Heart left ventricle (tissue), 7 donors: ENCODE measurements around a stretch of chr4.

DNA sequence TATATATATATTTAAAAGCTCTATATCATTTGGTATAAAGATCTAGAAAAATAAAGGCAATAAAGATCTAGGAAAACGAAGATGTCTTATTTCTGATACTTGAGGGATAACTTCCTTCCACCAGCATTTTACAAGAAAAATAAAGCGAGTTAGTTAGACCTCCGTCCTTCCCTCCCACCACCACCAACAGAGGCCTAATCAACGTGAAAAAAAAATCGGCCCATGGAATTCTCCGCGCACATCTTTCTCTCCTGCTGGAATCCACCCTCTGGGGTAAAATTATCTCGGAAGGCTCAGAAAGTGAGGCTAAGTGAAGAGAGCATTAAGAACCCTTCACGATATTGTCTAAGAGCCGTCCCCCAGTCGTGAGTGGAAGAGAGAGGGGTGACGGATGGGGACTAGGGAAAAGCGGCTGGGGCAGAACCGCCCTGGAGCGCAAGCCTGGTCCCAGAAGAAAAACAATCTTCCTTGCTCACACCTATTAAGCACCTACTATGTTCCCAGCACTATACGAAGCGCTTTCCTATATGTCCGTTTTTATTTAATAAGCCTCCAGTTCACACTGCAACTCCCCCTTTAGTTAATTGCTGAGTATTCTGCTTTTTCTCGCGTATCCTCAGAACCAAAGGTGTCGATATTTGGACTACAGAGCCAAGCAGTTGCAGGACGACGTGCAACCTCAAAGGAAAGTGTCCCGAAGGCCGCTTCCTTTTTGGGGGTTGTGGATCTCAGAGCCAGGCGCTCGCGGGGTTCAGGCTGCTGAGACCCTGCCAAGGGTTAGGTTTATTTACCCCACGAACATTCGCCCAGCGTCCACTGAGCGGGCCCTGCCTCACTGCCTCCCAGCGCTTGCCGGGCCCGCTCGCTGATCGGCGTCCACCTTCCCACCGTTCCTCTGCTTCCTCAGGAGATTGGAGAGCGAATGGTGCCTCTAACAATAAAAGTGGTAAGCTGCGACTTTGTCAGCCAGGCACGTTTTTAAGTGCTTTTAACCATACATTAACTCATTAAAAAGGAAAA lies 956 bp downstream of the MGARP start:
- PRO-cap, 6 experiments = no peak in any of the 6 experiments
- RAMPAGE, long total RNA, 2 experiments = no peak in any of the 2 experiments
- RRBS = no CpG with 5 or more reads among the region's 42 CpGs

- PRO-cap, 6 experiments = no peak in any of the 6 experiments
- RAMPAGE, long total RNA, 2 experiments = no peak in any of the 2 experiments
- RRBS = no CpG with 5 or more reads among the region's 4 CpGs
These were observed 48.8 kb upstream of the NDUFC1 start for GRCh38 chr4:139351043-139351500.

DNA sequence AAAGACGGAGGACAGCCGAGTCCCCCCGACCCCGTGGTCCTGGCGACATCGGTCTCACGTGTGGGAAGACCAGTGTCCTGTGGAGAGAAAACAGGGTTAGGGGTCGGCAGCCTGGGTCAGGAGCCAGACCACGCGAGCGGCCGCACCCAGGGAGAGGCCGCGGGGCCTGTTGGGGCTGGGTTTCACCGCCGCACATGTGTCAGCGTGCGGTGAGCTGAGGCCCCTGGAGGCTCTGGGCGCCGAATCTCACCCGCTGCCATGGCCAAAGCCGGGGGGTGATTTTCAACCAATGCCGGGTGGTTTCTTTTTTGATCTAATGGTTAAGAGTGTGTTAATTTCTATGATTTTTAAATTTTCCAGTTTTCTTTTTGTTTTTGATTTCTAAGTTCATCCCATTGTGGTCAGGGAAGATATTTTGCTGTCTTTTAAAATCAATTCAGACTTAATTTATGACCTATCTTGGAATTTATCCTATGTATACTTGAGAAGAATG lies 17.7 kb upstream of the RAB33B start:
- PRO-cap, 6 experiments = no peak in any of the 6 experiments
- RAMPAGE, long total RNA, 2 experiments = no peak in any of the 2 experiments
- RRBS = no CpG with 5 or more reads among the region's 23 CpGs

GRCh38 chr4:139454254-139454625 lies 319 bp downstream of the RAB33B start:
- PRO-cap, 6 experiments = no peak in any of the 6 experiments
- RAMPAGE, long total RNA, 2 experiments = no peak in any of the 2 experiments
- RRBS = no CpG with 5 or more reads among the region's 24 CpGs

GRCh38 chr4:139746367-139746917 lies 80.8 kb downstream of the MGST2 start:
- PRO-cap, 6 experiments = no peak in any of the 6 experiments
- RAMPAGE, long total RNA, 2 experiments = no peak in any of the 2 experiments
- RRBS = no CpG with 5 or more reads among the region's 9 CpGs

DNA sequence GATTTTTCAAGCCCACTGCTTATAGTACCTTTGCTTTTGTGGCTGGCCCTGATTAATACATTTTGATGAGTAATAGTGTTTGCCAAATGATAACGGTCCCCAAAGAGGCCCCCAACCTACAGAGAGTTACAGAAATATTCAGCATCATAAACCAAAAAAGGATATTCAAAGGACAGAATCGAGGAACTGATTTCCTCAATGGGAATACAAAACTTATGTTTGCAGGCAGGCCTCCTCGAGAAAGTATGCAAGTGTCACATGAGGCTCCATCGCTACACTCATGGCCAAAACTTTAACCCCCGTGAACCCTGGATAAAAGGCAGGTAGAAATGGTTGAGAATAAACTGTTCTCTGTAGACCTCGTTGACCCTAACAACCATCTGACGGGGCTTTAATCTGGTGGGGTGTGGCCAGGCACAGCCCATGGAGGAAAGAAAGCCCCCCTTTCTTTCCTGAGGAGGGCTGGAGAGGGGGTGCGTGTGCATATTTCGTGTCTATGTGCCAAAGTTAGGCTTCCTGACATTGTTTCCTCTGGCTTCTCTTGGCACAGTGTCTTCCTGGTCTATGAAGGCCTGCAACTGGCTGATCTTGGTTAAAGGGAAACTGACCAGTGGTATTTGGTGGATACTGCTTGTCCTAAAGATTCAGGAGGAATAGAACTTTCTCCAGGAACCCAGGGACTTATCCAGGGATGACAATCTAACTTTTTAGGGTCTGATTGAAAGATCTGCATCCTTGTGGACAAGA lies 97.0 kb downstream of the MGST2 start:
- PRO-cap, 6 experiments = peak in 3 of 6 experiments; most common plus-strand start position 623 of the sequence (in 2); most common minus-strand start position 382 of the sequence (in 3)
- RAMPAGE, long total RNA, 2 experiments = start-site peak on the plus strand in 1 of 2 experiments, centred at position 634 of the sequence, 25 reads per replicate
- RRBS = no CpG with 5 or more reads among the region's 9 CpGs

GRCh38 chr4:139764046-139764550 lies 98.5 kb downstream of the MGST2 start:
- PRO-cap, 6 experiments = peak in 4 of 6 experiments; most common plus-strand start chr4:139764366 (in 3); most common minus-strand start chr4:139764203 (in 1)
- RAMPAGE, long total RNA, 2 experiments = no peak in any of the 2 experiments
- RRBS = 5% methylated on average over 3 of the region's 9 CpGs

DNA sequence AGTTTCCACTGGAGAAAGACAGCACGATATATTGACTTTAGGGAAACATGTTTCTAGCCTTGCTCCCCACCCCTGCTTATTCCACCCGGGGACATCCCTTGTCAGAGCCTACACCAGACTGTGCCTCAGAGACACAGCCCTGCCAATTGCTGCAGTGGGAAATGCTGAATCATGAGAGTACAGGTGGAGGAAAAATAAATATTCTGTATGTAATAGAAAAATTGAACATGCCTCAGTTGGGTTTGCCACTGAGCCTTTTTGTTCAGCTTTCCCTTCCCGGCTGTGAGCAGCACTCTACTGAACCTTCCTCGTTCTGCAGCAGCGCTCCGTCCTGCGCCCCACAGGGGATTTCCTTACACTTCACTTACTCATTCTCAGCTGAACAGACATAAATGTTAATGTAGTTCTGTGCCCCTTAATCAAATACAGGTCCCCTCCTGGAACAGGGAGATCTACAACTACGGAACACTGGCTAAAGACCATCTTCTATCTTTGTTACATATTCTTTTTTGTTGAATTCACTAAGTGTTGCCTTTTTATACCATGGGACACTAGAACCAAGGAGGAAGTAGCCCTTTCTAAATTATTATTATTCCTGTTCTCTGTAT lies 121.3 kb downstream of the MGST2 start:
- PRO-cap, 6 experiments = no peak in any of the 6 experiments
- RAMPAGE, long total RNA, 2 experiments = no peak in any of the 2 experiments
- RRBS = no CpG with 5 or more reads among the region's 8 CpGs

DNA sequence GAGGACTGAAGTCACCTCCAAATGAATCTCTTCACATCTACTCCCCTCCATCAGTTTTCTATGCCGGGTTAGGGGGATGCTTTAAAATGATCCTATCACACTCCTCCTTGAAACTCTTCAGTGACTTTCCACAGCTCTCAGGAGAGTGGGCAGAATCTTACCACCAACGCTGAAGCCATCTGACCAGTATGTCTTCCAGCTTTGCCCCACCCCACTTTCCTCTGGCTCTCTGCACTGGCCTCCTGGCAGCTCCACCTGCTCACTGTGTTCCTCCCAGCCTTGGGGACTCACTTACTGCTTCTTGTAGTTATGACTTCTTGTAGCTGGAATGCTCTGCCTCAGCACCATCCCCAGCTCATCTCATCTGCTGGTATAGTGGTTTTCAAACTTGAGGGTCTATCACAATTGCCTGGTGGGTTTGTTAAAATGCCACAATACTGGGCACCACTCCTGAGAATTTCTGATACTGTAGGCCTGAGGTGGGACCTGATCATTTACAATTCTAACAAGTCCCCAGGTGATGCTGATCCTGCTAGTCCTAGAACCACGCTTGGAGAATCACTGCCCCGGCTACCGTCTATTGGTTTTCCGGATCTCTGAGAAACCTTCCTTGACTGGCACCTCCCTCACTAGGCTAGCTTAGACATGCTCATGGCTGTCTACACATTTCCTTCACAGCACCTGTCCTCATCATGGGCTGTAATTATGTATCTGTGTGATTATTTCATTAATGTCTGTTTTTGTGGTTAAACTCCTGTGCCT lies 152.2 kb downstream of the MGST2 start:
- PRO-cap, 6 experiments = no peak in any of the 6 experiments
- RAMPAGE, long total RNA, 2 experiments = no peak in any of the 2 experiments
- RRBS = no CpG with 5 or more reads among the region's 6 CpGs

DNA sequence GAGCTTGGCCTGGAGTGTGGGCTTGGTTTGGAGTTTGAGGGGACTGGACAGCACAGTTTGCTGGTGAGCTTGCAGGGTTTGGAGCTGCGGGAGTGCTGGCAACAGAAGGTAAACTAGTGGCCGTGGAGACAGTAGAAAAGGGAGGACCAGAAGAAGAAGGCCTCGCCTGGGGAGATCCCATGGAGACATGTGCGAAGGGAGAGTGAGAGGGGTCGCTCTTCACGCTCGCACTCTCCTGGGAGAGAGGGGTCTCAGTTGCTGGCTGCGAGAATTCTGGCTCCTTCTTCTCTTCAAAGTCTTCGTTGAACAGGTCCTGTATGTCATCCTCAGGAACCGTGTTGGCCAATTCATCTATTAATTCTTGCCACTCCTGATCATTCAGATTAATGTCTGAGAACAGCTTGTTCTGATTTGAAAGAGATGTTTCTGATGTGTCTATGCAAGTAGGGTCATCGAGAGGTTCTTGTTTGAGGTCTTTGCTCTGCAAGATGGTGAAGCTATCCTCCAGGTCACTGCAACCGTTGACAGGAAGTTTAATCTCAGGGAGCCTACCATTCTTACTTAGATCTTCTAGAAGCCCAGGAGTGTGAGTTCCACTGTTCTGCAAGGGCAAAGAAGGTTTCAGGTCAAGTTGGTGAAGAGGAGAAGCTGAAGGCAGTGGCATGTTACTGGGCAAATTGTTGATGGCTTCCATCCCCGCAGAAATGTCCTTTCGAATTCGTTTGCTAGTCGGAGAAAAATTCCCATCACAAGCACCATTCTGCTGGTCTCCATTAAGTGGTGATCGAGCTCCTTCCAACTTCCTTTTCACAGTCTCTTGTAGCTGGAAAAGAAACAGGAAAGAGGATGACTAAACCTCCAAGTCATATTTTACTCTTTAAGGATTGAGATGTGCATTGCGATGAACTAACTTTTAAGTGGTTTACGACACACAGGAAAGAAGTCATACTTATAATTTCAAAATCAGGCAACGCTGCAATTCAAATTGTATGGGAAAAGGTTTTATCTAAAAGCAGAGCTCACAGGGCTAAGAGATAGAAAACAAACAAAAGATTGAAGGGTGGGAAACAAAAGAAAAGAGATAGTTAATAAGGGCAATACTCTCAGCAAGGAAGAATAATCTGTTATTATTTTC lies 224.9 kb downstream of the MGST2 start:
- PRO-cap, 6 experiments = no peak in any of the 6 experiments
- RAMPAGE, long total RNA, 2 experiments = no peak in any of the 2 experiments
- RRBS = no CpG with 5 or more reads among the region's 20 CpGs

- PRO-cap, 6 experiments = no peak in any of the 6 experiments
- RAMPAGE, long total RNA, 2 experiments = no peak in any of the 2 experiments
- RRBS = no CpG with 5 or more reads among the region's 10 CpGs
These were observed 164.6 kb downstream of the MAML3 start for GRCh38 chr4:139989220-139990041.

GRCh38 chr4:140004494-140004982 lies 149.4 kb downstream of the MAML3 start:
- PRO-cap, 6 experiments = peak in 6 of 6 experiments; most common plus-strand start chr4:140004675 (in 2); most common minus-strand start chr4:140004677 (in 4)
- RAMPAGE, long total RNA, 2 experiments = no peak in any of the 2 experiments
- RRBS = no CpG with 5 or more reads among the region's 14 CpGs

DNA sequence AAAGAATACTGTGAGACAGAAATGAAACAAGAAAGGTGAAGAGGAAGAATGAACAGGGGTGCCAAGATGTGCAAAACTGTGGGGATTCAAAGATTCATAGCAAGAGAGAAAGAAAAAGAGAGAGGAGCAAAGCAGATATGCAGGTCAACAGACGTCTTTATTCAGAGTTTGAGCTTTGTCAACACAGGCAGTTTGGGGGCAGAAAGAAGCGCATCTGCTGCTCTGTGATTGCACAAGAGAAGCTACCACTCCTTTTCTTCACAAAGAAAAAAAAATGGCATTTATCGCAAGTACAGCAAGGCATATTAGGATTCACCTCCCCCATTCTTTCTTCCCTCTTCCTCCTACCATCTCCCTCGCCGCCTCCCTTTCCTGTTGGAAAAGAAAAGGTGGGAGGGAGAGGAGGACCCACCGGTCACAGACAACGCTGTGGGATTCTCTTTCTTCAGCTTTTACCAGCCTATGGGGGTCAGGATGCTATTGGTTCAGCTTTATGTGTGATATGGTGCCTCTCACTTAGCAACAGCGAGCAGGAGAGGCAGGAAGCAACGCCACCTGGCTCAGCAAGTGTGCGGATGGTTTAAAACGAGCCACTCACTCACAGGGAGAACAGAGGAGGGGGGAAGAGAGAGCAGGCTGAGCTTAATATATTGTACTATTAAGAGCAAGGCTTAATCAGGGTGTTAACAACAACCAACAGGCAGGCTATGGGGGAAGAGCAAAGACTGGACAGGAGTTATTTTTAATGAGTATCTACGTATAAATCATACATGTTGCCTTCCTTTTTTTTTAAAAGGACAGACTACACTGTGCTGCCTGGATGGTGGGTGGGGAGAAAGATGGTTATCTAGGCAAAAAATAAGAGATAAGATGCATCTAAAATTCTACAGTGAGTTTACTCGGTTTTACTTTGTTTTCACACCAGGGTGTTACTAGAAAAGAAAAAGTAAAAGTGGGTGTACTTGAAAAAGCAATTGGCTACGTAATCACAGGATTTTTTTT lies 104.8 kb downstream of the MAML3 start:
- PRO-cap, 6 experiments = peak in 6 of 6 experiments; most common plus-strand start position 612 of the sequence (in 6); most common minus-strand start position 464 of the sequence (in 1)
- RAMPAGE, long total RNA, 2 experiments = no peak in any of the 2 experiments
- RRBS = no CpG with 5 or more reads among the region's 14 CpGs

- PRO-cap, 6 experiments = peak in 3 of 6 experiments; most common plus-strand start chr4:140755493 (in 3)
- RAMPAGE, long total RNA, 2 experiments = no peak in any of the 2 experiments
- RRBS = no CpG with 5 or more reads among the region's 3 CpGs
These were observed 930 bp downstream of the TBC1D9 start for GRCh38 chr4:140755368-140755542.

- PRO-cap, 6 experiments = no peak in any of the 6 experiments
- RAMPAGE, long total RNA, 2 experiments = no peak in any of the 2 experiments
- RRBS = no CpG with 5 or more reads among the region's 1 CpG
These were observed 93.8 kb upstream of the TBC1D9 start for GRCh38 chr4:140850027-140850337.

GRCh38 chr4:140856607-140857290 lies 100.6 kb upstream of the TBC1D9 start:
- PRO-cap, 6 experiments = peak in 2 of 6 experiments; most common plus-strand start chr4:140857025 (in 1); most common minus-strand start chr4:140856849 (in 1)
- RAMPAGE, long total RNA, 2 experiments = no peak in any of the 2 experiments
- RRBS = no CpG with 5 or more reads among the region's 7 CpGs

DNA sequence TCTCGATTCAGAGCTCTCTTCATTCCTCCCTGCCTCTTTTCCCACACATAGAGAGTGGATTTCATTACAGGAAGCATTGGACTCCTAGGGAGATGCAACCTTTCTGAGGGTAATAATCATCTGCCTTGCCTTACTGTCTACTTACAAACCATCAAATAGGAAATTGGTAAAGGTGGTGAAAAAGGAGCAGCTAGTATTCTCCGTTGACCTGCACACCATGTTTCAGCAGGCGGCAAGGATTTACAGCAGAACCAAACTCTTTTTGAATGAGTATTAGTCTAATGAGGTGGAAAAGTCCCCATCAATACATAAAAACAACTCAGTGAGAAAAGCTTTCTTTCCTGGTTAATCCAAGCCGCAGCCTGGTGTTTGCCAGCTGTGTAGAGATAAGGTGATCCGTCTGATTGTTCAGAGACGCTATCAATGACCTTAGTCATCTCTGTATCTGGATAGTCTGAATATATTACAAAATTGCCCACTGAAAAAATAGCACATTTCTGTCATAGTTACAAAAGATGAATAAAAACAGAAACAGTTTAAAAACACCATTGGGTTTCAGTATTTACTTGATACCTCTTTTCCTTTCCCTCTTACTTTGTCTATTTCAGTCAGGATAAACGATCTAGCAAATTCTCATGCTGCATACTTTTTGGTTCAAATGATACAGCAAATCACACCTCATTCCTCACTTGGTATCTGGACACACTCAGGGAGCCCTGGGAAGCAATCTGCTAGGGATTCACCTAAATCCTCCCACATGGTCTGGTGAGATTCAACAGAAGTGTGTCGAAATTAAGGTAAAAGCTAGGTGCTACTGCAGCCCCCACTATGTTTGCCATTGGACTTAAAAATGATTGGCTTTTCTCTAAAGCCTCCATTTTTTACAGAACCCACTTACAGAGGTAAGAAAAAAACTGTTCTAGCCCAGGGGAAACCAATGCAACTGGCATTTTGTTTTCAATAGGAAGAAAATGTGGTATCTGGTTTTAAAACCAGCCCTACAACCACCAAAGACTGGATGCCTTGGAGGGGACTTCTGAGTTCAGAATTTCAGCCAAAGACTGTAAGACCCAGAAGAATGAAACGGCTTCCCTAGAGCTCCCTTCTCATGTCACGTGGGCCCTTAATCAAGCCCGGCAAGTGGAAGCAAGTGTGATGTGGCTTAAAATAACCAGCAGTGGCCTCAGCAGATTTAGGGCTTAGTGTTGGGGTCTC lies 110.6 kb upstream of the TBC1D9 start:
- PRO-cap, 6 experiments = no peak in any of the 6 experiments
- RAMPAGE, long total RNA, 2 experiments = no peak in any of the 2 experiments
- RRBS = no CpG with 5 or more reads among the region's 11 CpGs

DNA sequence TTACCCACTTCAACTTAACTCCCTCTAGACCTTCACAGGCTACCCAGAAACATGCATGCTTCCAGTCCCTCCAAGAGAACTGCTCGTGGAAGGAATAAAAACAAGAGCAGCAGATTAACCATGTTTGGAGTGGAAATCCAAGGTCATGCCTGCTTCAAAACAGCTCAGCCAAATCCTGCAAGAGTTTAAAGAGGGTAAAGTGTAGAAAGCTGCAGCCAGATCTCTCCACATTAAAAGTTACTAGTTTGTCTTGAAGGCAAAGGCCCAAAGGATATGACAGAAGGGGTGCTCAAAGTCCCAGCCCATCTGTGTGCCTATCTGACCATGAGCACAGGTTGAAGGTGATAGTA lies 139.2 kb downstream of the RNF150 start:
- PRO-cap, 6 experiments = no peak in any of the 6 experiments
- RAMPAGE, long total RNA, 2 experiments = no peak in any of the 2 experiments
- RRBS = no CpG with 5 or more reads among the region's 1 CpG

DNA sequence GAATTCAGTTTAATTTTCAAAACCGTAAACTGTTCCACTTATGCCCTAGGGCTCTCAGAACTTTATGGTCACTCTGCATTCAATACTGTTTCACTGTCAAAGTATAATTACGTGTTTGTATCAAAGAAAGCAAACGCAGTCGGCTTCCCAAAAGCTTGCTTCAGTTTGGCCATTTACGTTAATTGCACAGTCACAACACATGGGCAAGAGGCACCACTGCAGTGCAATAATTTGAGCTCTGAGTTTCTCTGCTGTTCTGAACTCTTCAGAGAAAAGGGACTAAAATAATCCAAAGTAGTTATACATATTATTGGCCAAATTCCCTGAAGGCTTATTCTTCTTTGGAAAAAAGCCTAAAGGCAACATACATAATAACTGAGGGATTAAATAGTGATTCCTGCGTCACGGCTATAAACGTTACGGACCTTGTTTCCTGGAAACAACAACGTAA lies 51.4 kb downstream of the RNF150 start:
- PRO-cap, 6 experiments = no peak in any of the 6 experiments
- RAMPAGE, long total RNA, 2 experiments = no peak in any of the 2 experiments
- RRBS = no CpG with 5 or more reads among the region's 10 CpGs

GRCh38 chr4:141107866-141108347 lies 25.4 kb downstream of the RNF150 start:
- PRO-cap, 6 experiments = peak in 1 of 6 experiments; most common plus-strand start chr4:141108098 (in 1)
- RAMPAGE, long total RNA, 2 experiments = no peak in any of the 2 experiments
- RRBS = no CpG with 5 or more reads among the region's 3 CpGs